Skeletal muscle cell (primary cell): ENCODE data around the gene CERK.

DNA sequence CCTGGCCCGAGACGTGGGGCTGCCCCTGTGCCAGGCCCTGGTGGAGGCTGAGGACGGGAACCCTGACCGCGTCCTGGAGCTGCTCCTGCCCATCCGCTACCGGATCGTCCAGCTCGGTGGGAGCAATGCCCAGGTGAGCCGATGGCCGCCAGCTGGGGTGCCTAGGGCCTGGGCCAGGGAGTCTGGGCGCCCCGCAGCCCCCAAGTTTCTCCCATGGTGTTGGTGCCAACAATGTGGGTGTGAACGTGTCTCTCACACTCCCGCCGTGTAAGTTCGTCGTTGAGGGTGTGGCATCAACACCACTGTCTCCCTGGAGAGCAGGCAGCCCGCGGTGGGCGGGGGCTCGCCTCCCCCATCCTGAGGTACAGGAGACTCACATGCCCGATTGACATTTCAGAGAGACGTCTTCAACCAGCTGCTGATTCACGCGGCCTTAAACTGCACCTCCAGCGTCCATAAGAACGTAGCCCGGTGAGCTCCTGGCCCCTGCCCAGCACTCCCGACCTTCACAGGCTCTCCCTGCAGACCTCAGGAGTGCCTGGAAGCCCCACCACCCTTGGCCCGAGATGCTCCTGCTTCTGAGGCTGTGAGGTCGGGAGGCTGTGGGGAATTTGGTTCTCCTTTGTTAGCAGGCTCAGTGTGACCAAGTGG lies 7.1 kb upstream of the GTSE1 start:
- RRBS = no CpG with 5 or more reads among the region's 32 CpGs

- RRBS = no CpG with 5 or more reads among the region's 7 CpGs
Measured at GRCh38 chr22:46341703-46342292, 6.3 kb downstream of the TRMU start.

DNA sequence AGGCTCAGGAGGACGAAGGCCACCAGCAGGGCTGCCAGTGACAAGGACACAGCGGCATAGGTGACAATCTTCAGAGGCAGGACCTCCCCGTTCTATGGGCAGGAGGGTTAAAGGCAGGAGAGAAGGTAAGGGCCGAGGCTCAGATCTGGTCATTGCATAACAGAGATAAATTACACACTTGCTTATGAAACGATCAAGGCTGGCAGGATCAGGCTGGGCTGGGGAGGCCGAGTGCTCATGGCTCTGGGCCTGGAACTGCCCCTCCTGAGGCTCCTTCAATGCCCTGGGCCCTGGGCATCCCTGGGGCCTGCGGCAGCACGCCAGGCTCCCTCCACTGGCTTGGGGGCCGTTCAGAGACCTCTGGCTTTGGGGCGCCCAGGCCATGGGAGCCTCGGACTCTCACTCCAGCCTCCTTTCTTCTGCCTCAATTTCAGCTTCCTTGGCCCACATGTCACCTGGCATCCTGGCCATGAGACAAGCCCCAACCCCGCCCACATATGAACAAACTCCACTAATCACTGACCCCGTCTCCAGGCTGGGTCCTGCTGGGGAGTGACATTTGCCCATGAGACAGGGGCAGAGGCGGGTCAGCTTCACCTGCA lies 41.8 kb downstream of the TRMU start:
- RRBS = no CpG with 5 or more reads among the region's 14 CpGs

GRCh38 chr22:46377772-46377974 lies 42.2 kb downstream of the TRMU start:
- RRBS = no CpG with 5 or more reads among the region's 5 CpGs

DNA sequence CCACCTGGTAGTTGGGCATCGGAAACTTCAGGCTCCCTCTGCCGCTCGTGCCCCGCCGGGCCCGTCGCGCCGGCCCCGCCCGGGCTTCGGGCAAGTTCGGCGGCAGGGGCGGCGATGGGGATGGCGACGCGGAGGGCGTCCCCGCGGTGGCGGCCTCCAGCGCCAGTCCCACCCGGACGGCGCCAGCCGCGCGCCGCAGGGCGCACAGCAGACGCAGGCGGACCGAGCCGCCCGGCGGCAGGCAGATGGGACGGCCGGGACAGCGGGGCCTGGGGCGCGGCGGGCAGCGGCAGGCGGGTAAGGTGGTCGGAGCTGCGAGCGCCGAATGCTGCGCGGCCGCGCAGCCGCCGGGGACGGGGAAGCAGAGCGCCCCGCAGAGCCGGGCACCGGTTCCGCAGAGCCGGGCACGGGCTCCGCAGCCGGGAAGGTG lies 991 bp downstream of the CELSR1 start:
- RRBS = 5% methylated on average over 32 of the region's 66 CpGs

- RRBS = 8% methylated on average over 3 of the region's 6 CpGs
Measured at GRCh38 chr22:46546659-46547184, 9.3 kb upstream of the CELSR1 start.

DNA sequence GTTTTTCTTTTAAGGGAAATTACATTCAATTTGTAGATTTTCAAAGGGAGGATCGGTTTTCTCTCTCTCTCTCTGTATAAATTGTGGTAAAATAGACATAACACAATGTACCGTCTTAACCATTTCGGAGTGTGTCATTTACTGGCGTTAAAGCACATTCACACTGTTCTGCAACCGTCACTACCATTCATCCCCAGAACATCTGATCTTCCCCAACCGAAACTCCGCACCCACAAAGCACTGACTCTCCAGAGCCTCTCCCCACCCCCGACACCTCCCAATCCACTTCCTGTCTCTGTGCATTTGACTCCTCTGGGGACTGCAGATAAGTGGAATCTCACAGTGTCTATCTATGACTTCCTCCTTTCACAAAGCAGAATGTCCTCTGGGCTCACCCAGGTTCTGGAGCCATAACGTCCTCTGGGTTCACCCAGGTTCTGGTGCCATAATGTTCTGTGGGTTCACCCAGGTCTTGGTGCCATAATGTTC lies 15.8 kb upstream of the GRAMD4 start:
- RRBS = no CpG with 5 or more reads among the region's 9 CpGs

DNA sequence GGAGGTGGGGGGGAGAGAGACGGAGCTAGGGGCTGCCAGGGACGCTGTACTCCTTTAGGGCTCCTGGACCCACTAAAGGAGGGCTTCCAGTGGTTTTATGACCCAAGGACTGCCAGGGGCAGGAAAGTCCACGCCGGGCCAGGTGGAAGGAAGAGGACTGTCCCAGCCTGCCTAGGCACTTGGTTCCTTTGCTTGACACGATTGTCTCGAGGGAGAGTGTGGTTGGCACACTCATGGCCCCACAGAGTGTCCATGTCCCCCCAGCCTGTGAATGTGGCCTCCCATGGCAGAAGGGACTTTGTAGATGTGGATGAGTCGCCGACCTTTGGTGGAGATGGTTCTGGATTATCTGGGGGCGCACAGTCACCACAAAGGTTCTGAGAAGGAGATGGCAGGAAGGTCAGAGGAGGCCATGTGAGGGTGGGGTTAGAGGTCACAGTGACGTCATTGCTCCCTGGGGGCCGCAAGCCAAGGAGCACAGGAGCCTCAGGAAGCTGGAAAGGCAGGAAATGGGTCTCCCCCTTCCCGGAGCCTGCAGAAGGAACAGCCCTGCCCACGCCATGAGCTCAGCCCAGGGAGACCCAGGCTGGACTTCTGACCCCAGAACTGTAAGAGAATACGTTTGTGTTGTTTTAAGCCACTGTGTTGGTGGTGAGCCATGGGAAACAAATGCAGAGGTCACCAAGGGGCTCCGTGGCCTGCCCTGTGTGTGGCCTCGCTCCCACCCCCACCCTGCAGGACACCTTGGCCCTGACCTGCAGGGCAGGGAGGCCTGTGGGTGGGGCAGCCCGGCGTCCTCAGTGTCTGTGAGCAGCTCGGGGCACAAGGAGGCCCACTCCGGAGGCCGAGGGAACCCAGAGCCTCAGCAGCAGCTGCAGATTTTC lies 31.9 kb downstream of the GRAMD4 start:
- RRBS = 32% methylated on average over 5 of the region's 21 CpGs

- RRBS = no CpG with 5 or more reads among the region's 13 CpGs
Measured at GRCh38 chr22:46653732-46654234, 33.6 kb downstream of the GRAMD4 start.

GRCh38 chr22:46673972-46674221 lies 53.7 kb downstream of the GRAMD4 start:
- RRBS = no CpG with 5 or more reads among the region's 9 CpGs

GRCh38 chr22:46734353-46734836 lies 3.7 kb downstream of the CERK start:
- RRBS = no CpG with 5 or more reads among the region's 12 CpGs

DNA sequence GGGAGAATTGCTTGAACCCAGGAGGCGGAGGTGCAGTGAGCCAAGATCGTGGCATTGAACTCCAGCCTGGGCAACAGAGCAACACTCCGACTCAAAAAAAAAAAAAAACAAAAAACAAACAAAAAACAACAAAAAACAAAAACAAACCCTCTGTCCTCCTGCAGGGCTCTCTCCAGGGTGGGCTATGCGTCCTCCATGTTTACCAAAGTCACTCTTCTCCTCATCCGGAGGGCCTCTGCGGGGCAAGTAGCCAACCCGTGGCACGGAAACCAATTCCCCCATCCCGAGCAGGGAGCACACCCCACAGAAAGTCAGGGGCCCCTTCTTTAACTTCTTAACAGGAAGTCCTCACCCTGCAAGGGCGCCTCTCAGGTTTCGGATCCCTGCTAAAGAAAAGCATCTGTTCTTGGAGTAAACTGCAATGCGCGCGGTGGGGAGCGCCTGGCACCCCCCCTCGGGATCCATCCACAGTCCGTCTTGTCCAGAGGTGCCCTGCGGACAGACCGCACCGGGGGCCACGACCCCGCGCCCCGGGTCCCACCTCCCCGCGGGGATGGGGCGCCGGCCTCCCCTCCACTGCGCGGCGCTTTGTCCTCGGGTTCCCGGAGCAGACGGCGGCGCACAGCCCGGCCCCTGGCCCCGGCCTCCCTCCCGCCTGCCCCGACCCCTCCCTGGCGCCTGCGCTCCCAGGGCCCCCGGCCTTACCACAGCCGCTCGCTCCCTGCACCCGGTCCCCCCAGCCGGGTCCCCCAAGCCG lies 675 bp downstream of the CERK start:
- RRBS = 2% methylated on average over 14 of the region's 48 CpGs

DNA sequence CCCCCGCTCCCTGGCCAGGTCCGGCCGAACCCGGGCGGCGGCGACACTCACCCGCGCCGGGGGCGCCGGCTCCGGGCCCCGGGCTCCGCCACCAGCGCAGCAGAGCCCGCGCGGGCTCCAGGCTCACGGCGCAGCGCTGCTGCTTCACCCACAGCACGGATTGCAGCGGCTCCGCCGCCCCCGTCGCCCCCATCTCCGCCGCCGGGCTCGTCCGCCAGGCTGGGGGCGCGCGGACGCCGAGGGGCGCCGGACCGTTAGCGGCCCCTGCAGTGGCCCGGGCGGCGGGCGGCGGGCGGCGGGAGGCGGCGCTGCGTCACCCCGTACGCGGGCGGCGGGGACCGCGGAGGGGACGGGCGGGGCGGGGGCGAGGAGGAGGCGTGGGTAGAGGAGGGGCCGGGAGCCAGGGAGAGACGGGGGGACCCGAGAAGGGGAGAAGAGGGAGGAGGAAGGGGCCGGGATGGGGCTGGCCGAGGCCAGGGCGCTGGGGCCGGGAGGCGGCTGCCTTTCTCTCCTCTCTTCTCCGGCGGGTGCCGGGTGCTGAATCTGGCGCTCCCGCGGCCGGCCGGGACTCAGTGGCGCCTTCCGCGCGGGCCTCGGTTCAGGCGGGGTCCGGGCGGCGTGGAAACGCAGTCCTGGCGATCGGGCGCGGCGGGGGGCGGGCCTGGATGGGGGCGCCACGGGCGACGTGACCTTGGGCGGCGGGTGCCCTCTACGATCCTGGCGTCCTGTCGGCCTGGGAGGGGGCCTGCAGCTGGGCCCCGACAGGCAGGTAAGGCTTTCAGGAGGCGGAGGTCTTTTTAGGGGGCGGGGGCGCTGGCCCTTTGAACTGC lies at the start of gene CERK:
Gene CERK (minus strand): TSS at position 297 of the 830 bp plus-strand sequence.
- RRBS = 2% methylated on average over 24 of the region's 109 CpGs

GRCh38 chr22:46808978-46809437 lies 46.6 kb downstream of the TBC1D22A start:
- RRBS = no CpG with 5 or more reads among the region's 7 CpGs

DNA sequence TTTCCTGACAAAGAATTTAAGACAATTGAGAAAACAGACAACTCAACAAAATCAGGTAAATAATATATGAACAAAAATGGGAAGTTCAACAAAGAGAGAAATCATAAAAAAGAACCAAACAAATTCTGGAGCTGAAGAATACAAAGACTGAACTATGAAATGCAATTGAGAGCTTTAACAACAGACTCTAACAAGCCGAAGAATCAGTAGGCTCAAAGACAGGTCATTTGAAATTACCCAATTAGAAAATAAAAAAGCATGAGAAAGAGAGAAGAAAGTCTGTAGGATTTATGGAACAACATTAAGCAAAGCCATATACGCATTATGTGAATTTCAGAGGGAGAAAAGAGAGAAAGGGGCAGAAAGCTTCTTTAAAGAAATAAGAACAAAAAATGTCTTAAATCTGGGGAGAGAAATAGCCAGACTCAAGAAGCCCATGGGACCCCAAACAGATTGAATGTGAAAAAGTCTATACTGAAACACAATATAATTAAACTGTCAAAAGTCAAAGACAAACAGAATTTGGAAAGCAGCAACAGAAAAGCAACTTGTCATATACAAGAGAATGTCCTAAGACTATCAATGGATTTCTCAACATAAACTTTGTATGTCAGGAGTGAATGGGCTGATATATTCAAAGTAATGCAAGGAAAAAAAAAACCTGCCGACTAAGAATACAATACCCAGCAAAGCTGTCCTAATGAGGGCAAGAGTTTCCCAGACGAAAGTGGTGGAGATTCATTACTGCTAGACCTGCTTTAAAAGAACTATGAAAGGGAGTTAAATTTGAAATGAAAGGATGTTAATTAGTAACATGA lies 73.1 kb downstream of the TBC1D22A start:
- RRBS = no CpG with 5 or more reads among the region's 4 CpGs

DNA sequence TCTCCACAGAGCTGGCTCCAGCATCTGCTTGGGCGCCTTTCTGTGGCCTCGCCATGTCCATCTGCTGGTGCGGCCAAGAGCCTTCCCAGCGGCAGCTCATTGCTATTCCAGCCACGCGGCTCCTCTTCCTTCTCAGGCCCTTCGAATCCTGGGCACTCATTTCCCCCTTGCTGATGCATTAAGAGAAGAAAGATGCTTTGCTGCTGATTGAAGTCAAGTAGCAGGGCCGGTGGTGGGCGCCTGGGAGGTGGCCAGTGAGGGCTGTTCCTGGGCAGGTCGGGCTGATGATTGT lies 292.0 kb downstream of the TBC1D22A start:
- RRBS = no CpG with 5 or more reads among the region's 10 CpGs

GRCh38 chr22:47163885-47164975 lies 401.8 kb downstream of the TBC1D22A start:
- RRBS = no CpG with 5 or more reads among the region's 37 CpGs

DNA sequence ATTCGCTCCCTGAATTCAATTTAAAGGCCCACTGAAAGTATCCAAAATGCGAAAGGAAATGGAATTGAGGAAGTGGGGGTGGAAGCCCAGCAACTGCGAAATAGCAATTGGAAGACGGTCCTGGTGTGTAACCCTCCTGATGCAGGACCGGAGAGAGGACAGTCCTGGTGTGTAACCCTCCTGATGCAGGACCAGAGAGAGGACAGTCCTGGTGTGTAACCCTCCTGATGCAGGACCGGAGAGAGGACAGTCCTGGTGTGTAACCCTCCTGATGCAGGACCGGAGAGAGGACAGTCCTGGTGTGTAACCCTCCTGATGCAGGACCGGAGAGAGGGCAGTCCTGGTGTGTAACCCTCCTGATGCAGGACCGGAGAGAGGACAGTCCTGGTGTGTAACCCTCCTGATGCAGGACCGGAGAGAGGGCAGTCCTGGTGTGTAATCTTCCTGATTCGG lies 408.1 kb downstream of the TBC1D22A start:
- RRBS = no CpG with 5 or more reads among the region's 11 CpGs

- RRBS = no CpG with 5 or more reads among the region's 8 CpGs
Measured at GRCh38 chr22:47883433-47883882, 605.9 kb upstream of the TAFA5 start.

GRCh38 chr22:48090055-48090485 lies 399.3 kb upstream of the TAFA5 start:
- RRBS = 32% methylated on average over 4 of the region's 15 CpGs